ENCODE results near the gene MXI1.

DNA sequence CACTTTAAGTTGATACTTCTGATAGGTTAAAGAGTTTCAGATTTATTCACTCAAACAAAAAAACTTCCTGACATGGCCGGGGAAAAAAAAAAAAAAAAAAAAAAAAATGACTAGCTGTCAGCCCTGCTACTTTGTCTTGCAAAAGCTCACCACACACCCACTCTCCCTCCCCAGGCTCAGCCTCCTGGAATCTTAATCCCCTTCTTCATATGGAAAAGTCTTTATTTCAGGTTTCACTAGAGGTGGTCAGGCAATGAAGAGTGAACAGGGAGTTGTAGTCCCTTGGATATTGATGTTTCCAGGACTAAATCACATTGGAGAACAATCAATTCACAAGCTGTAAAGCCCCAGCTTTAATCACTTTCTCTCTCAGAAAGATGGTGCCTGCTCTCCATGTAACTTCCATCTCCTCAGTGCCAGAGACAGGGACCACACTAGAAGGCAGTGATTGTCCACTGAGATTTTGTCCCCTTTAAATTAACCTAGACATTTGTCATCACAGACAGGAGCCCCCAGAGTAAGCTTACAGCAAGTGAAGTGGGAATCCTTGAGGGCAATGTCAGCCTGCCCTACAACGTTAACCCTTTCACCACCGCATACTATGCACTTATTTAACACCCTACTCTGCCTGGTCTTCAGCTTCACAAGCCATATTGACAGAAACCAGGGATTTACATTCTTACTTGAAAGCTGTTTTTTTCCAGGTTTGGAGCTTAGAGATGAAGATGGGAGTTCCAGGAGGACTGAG lies 749.2 kb upstream of the SORCS1 start:
- PRO-cap, 2 experiments, result no peak in any of the 2 experiments

GRCh38 chr10:108567401-108567761 lies 1355.9 kb downstream of the XPNPEP1 start:
- PRO-cap, 2 experiments, result no peak in any of the 2 experiments

GRCh38 chr10:110009907-110010560 lies 2.2 kb downstream of the ADD3 start:
- PRO-cap, 2 experiments, result peak in 2 of 2 experiments; most common plus-strand start chr10:110010322 (in 1); most common minus-strand start chr10:110010193 (in 2)

GRCh38 chr10:110086561-110086811 lies 78.7 kb downstream of the ADD3 start:
- PRO-cap, 2 experiments, result peak in 1 of 2 experiments; most common plus-strand start chr10:110086622 (in 1); most common minus-strand start chr10:110086644 (in 1)

DNA sequence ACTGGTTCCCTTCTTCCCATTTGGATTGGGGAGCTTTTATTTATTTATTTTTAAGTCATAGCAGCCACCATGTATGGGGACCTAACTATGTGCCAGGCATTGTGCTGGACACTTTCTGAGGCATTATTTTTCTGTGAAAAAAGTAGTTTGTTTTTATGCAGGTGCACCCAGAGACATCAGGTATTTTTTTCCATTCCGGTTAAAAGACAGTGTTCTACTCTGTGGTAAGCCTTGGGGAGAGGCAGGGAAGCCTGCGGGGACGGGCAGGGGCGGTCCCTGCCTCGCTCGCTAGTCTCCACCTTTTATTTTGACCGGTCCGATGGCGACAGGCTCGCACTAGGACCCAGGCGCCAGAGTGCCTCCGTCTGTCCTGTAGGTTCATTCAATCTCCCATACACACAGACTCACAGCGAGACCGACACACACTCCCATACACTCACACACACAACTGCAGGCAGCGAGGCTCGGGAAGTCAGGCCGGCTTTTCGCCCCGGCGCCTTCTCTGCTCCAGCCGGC lies at the start of gene MXI1:
Gene MXI1, plus strand, starts transcription at position 393 of the 516 bp plus-strand sequence.
- PRO-cap, 2 experiments, result peak in 2 of 2 experiments; most common plus-strand start position 447 of the sequence (in 1); most common minus-strand start position 305 of the sequence (in 1)

DNA sequence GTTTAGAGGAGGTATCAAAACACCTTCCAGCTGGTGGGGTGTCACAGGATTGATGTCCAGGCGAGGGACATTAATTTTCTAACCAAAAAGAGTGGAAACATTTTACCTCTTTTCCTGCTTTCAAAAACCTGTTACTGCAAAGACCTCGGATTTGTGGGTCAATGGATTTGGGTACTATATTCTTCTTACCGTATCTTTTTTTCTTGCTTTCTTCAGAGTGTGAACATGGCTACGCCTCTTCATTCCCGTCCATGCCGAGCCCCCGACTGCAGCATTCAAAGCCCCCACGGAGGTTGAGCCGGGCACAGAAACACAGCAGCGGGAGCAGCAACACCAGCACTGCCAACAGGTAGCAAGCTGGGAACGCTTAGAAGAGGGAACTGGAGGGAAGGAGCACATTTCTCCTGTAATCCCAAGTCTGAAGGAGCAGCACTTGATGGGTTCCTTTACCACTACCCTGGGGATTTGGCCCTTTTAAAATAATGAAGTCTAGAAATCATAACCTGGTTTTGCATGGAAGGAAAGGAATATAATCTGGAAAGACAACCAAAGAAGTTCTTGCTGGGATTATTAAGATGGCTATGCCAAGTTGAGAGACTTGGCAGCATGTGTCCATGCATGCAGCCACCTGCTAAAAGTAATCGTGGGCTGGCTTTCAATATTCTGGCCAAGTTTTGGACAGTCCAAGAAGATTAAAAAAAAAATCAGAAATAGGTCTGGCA lies 20.7 kb downstream of the MXI1 start:
- PRO-cap, 2 experiments, result no peak in any of the 2 experiments

DNA sequence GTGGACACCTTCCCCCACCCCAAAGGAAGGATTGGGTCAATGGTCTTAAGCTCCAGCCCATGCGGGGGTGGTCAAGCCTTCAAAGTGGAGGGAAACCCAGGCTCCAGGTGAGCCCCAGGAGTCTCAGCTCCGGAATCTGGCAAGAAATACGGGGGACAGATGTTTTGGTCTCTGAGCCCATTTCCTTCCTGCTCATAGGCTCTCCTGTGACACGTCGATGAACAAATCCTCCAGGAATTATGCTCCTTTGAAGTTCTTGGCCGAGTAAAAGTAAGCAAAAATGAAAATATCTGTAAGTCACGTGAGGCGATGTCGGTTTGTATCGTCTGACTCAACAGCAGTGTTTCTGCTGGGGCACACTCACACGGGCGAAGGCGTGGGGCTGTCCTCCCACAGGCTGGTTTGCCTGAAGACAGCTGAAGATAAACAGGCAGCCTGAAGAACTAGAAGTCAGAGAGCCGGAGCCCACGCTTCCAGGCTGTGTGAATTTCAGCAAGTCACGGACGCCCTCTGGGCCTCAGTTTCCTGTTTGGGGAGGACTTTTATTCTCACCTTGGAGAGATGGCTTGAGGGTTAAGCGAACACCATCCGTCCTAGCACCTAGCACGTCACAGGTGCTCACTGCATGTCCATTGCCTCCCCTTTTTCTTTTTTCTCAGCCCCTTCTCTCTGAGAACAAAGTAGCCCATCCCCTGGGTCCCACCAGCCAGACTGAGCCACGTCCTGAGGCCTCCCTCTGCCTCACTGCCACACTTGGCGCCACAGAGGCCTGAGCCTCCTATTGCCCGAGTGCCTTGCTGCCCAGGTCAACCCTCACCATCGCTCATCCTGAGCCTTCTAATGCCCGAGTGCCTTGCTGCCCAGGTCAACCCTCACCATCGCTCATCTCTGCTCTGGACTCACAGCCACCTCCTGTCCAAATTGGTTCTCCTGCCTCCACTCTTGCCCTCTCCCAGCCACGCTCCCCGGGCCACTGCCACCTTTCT lies 52.8 kb upstream of the SMNDC1 start:
- PRO-cap, 2 experiments, result peak in 2 of 2 experiments; most common plus-strand start position 363 of the sequence (in 2)

DNA sequence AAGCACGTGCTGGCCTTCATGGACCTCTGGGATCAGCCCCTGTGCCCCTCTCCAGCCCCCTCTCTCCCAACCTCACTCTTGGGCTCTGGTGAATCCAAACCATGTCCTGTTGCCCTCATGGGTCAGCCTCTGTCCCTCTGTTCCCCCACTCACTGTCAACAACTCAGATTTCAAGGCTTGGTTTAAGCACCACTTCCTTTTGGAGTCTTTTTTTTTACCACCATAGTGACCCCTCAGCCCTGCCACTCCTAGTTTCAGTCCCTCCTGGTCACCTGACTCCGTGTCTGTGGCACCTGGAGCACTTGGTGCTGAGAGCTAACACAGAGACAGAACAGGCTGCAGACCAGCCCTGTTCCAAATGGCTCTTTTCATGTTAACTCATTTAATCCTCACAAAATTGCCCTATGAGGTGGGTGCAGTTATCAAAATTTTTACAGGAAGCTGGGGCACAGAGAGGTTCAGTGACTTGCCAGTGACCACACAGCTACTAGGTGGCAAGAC lies 53.5 kb upstream of the SMNDC1 start:
- PRO-cap, 2 experiments, result no peak in any of the 2 experiments

- PRO-cap, 2 experiments, result no peak in any of the 2 experiments
These were observed 1.0 kb upstream of the DUSP5 start for GRCh38 chr10:110496632-110497120.

- PRO-cap, 2 experiments, result peak in 2 of 2 experiments; most common plus-strand start chr10:110511639 (in 2)
These were observed 13.8 kb downstream of the DUSP5 start for GRCh38 chr10:110511422-110511947.

DNA sequence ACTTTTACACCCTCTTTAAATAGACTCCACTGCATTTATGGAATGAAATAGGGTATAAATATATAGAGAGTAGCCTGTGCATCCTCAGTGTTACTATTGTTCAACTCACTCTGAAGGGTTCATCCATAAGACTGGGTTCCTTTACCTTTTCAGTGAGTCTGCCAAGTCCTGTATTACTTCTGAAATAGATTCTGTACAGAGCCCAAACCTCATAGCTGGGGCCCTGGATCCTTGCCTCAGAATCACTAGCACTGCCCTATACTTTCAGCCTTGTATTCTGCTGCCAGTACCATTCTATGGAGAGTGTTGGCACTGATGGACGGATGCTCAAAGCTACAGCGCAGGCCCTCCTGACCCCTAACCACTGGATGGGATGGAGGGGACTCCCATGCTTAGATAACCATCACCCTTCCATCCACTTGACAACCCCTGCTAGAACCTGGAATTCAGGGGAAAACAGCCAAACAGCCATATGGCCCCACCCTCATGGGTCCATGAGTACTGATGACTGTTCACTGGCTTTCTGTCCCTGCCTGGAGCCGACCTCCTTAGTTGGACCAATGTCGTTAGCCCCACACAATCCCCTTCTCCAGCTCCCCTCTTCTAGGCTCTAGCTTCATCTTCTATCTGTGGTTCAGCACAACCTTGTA lies 16.1 kb downstream of the DUSP5 start:
- PRO-cap, 2 experiments, result no peak in any of the 2 experiments

DNA sequence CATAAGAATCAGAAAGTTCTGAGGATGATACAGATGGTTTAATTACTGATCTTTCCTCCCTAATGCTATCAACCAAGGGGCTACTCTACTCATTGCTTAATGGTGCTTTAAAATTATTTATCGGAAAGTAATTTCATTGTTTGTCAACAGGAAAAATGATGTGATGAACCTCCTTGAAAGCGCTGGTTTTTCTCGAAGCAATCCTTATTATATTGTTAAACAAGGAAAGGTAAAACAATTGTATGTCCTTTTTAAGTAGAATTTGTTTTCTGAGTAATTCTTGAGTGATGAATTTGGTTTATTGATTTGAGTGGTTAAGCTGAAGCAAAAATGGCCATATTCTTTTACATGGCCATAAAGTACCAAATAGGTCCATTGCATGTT lies 11.0 kb downstream of the SMC3 start:
- PRO-cap, 2 experiments, result no peak in any of the 2 experiments

DNA sequence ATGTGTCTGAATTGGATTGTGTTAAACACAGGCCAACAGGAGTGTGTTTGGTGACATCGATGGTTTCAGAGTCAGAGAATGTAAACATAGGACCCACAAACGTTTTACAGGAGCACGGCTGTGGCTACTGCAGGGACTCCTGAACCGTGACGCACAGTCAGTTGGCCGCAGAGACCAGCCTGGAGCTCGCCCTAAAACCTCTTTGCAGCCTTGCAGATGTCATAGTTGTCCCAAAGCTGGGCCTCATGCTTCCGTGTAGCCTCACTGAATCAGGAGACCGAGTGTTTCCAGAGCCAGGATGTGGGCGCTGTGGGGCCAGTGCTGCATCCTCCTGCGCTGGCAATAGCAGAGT lies 7.4 kb downstream of the RBM20 start:
- PRO-cap, 2 experiments, result no peak in any of the 2 experiments

DNA sequence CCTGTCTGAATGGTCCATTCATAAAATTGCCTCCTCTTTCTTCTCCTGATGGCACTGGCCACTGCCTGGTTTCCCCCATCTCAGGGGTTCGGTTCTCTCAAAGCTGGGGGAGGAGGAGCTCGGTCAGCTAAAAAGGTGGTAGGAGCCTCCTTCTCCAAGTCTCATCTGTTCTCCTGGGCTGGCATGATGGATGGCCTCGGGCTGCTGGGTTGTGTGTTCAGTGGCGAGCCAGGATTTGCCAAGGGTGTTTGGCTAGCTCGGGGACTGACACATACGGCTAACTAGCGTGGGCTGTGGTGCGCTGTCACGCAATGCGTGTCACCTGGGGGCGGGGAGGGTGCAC lies 36.2 kb downstream of the RBM20 start:
- PRO-cap, 2 experiments, result no peak in any of the 2 experiments

- PRO-cap, 2 experiments, result no peak in any of the 2 experiments
These were observed 91.5 kb downstream of the RBM20 start for GRCh38 chr10:110735570-110736128.

GRCh38 chr10:110824564-110825105 lies 47.1 kb upstream of the PDCD4 start:
- PRO-cap, 2 experiments, result no peak in any of the 2 experiments

- PRO-cap, 2 experiments, result peak in 2 of 2 experiments; most common plus-strand start chr10:110869225 (in 2); most common minus-strand start chr10:110869181 (in 1)
These were observed 2.8 kb upstream of the PDCD4 start for GRCh38 chr10:110868874-110869477.

DNA sequence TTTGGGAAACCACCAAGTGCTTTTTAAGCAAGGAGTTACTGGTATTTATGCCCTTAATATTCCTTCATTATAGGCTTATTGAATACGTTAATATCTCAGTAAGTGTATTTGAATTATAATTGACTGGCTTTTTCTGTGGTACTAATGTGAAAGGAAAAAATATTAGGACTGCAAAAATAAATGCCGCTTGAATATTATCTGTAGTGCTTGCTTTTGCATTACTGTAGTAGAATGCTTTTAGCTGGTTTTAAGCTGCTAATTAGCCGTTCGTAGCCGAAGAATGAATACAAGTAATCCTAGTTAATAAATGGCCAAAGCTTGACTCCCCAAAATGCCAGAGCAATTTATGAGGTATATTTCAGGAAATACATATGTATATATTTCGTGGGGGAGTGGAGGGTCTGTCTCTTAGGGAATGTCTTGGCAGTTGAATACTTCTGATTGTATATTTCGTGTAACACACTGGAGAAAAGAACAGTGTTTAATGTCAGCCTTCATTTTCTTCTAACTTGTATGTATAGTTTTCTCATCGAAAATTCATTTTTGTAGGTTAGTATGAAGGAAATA lies 1.4 kb downstream of the PDCD4 start:
- PRO-cap, 2 experiments, result no peak in any of the 2 experiments

DNA sequence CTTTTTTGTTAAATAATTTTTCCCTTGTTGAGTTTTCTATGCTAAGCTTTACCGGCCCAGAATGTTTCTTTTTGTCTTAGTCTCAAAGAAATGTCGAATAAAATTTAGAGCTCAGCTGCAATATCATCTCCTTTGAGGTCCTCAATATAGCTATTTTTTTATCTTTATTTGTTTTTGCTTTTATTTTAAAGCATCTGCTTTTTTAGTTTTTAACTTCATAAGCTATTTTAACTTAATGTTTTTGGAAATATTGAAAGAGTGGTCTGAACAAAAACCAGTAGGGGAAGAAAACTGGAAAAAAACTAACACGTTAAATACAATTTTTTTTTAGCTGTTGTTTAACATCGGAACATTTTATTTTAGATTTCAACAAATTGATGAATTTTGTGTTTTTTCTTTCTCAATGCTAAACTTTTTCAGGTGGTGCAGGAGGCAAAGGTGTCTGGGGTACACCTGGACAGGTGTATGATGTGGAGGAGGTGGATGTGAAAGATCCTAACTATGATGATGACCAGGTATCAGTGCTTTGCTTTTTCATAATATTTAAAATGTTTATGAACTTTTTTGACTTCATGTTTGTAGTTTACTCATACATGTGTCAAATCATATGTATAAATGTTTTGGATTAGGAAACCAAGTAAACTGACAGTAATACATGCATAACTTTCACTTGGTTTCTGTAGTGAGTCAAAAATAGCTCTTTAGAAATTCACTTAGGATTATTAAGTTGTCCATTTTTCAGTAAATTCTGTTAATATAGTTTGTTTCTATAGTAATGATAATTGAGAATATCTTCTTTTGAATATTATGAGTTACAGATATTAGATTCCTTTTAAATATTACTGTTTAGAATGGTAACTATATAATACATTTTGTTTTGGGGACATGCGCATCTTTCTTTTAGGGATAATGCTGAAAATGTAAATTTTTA lies 11.1 kb downstream of the PDCD4 start:
- PRO-cap, 2 experiments, result peak in 1 of 2 experiments; most common plus-strand start position 412 of the sequence (in 1)

DNA sequence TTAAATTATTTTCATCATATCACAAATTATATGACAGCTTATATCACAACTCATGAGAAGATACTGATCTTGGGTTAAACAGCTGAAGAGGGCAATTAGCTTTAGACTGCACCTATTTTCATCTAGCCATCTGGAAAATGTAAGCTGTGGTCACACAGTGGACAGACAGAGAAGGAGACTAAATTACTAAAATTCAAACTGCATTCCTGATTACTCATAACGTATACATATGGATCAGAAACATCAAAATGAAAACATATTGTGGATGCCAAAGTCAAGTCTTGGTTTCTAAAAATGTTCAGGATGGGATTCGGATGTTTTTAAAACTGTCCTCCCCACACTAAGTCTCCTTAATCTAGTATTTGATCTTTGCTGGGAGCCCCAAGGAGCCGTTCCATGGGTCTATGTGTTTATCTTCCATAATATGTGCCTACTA lies 6.6 kb downstream of the BBIP1 start:
- PRO-cap, 2 experiments, result peak in 1 of 2 experiments; most common plus-strand start position 295 of the sequence (in 1)